Thyroid gland (tissue), 7 donors: ENCODE measurements around the gene PERP.

DNA sequence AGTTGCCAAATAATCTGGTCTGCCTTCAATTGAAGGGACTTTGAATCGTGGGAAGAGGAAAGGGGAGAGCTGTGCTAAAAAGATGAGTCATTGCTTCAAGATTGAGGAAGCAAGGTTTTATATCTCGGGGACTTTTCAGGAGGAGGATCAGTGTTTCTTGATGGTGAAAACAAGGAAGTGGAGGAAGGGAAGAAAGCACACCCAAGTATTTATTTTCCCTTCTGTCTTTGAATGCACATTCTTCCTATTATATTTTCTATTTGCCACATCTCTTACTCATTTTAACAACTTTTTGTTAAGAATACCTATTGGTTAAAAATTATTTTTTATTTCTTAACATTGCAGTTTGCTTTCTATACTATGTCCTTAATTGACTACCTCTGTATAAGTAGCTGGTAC, 14.9 kb upstream of the IFNGR1 start:
- PRO-cap, 2 experiments: no peak in any of the 2 experiments
- RAMPAGE, long total RNA, 5 experiments: no peak in any of the 5 experiments

DNA sequence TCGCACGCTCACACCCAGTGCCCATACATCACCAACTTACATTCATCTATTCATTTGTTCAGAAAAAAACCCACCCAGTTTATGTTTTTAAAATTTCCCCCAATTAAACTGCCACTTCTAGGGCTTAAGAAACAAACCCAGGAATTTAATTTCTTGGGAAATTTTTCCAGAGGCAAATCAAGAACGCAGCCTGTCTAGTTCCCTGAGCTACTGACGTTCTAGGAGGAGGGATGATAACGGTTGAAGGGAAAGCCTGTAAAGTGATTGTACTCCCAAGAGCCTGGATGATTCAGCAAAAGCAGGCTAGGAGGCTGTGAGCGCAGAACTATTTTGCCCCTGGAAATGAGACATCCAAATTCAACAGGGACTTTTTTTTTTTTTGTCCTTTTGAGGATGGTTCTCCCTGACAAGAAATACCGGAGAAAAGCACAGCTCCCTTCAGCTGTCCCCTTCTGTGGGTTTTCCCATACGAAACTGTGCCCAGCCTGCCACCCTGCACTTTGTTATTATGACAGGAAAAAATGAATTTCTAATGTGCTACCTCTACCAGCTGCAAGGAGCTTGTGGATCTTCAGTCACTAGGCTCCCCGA, 77.4 kb downstream of the OLIG3 start:
- PRO-cap, 2 experiments: peak in 1 of 2 experiments; most common plus-strand start position 284 of the sequence (in 1); most common minus-strand start position 215 of the sequence (in 1)
- RAMPAGE, long total RNA, 5 experiments: no peak in any of the 5 experiments

- PRO-cap, 2 experiments: no peak in any of the 2 experiments
- RAMPAGE, long total RNA, 5 experiments: no peak in any of the 5 experiments
These were observed 153.9 kb upstream of the OLIG3 start for GRCh38 chr6:137648098-137648404.

DNA sequence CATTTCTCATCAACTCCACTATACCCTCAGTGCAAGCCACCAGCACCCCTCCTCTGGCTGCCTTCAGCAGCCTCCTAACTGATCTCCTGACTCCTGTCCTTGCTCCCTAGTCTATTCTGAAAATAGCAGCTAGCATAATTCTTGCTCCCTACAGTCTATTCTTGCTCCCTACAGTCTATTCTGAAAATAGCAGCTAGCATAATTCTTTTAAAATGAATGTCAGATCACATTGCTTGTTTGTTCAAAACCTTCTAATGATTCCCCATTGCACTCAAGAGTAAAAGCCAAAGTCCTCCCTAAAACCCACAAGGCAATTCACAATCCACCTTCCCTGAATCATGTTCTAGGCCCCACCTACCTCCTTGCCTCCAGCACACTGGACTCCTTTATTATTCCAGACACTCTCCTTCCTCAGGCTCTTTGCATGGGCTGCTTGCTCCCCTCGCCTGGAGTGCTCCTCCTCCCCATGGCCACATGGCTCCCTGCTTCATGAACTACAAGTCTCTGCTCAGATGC, 164.2 kb upstream of the TNFAIP3 start:
- PRO-cap, 2 experiments: no peak in any of the 2 experiments
- RAMPAGE, long total RNA, 5 experiments: no peak in any of the 5 experiments

DNA sequence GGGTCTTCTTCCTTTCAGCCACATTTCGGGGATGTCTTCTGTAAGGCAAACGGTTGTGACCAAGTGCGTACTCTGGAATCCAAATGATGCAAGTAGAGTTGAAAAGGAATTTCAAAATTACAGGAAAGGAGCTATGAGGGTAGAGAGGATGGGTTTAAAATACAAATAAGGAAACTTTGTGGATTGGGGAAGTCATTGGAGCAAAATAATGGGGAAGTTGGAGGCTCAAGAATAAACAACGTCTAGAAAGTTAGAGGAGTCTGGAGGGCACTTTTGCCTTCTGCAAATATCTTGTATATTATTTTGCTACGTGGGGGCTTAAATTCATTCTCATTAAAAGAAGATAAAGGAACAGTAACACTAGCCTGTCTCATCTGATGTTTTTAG, 55.2 kb upstream of the TNFAIP3 start:
- PRO-cap, 2 experiments: peak in 1 of 2 experiments; most common minus-strand start position 85 of the sequence (in 1)
- RAMPAGE, long total RNA, 5 experiments: no peak in any of the 5 experiments

DNA sequence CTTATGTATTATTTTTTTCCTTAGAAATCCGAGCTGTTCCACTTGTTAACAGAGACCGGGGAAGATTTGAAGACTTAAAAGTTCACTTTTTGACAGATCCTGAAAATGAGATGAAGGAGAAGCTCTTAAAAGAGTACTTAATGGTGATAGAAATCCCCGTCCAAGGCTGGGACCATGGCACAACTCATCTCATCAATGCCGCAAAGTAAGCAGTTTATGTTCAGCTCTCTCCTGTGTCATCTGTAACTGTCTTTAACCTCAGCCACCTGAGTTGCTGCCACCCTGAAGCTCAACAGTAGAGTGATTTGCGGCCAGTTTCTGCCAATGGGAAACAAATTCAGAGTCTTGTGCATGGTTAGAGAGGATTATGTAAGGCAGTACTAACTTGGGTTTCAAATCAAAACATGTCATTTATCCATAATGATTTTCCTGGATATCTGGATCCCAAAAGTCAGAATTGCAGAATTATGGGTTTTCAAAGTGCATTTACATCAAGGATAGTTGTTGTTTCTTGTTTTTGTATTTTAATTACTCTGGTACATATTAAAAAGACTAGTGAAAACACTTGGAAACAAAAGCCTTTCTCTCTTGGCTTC, 10.1 kb downstream of the TNFAIP3 start:
- PRO-cap, 2 experiments: no peak in any of the 2 experiments
- RAMPAGE, long total RNA, 5 experiments: no peak in any of the 5 experiments

DNA sequence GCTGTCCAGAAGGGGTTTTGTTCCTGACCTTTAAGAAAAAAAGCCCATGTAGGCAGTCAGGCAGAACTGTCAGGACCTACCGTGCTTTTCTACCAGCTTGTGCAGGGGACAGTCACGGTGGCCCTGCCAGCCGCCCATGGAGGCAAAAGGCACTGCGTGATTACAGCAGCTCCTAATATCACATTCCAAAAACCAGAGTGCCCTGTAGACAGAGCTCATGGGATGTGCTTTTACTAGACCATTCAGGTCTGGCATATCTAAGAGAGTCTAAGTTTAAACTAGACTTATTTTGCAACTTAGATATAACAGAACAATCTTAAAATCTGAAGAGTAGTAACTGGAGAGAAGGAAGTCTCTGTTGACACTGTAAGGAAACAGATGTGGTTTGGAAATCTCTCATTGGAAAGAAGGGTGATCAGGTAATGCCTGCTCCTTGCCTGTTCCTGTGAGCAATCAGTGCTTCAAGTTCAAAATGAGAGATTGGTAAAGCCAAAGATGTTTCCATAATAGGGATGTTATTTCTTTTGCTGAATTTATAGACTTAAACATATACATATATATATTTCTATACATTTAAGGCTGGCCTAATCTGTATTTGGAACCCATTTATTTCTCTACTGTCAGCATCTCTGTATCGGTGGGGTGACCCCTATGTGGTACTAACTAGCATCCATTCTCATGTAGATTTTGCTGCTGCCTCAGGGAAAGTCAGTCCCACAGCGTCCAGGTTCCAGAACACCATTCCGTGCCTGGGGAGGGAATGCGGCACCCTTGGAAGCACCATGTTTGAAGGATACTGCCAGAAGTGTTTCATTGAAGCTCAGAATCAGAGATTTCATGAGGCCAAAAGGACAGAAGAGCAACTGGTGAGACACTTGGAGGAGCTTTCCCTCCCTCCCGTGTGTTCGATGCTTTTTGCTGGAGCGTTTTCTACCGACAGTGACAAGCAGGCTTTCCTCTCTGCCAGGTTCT, 12.6 kb downstream of the TNFAIP3 start:
- PRO-cap, 2 experiments: no peak in any of the 2 experiments
- RAMPAGE, long total RNA, 5 experiments: no peak in any of the 5 experiments

DNA sequence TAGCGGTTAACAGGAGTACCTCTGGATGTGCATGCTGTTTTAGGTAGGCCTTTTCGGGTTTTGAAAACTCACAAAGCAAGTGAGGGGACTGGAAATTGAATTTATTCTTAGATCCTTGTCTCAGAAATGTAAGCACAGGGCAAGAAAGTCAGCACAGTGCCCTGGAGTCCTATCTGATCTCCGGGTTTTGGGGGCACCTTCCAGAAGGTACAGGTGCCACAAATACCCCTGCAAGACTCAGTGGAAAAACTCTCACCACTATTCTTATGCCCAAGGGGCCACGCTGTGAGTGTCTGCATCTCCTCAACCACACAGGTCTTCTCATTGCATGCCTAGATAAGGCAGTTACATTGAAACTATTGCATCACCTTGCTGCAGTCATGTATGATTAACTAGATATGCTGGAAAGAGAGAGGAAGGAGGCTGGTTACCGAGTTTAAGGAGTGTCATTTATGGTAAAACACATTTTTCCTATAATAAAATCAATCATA, 37.3 kb downstream of the TNFAIP3 start:
- PRO-cap, 2 experiments: no peak in any of the 2 experiments
- RAMPAGE, long total RNA, 5 experiments: no peak in any of the 5 experiments

DNA sequence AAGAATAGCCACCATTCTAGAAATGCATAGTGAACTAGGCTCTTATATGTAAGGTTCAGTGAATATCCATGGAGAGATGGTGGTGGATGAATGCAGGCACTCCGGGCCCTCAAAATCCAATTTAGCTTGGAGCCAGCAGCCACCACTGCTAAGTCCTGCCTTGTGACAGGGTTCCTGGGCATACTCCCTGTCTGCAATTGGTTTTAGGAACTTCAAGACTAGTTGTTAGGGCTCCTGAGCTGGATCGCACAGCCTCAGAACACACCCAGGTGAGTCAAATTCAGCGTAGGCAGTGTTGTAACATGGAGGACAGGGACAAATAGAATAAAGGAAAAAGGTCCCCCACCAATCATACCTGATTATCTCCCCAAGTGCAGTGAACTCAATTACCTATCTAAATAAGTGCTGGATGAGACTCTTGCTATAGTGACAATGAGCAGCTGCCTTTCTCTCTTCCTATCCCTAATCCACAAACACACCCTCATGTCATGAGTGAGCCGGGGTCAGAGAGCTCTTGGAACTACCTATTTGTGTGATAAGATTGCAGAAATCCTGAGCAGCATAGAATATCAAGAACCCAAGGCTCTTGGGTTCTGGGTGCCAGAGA, 74.6 kb downstream of the PERP start:
- PRO-cap, 2 experiments: no peak in any of the 2 experiments
- RAMPAGE, long total RNA, 5 experiments: no peak in any of the 5 experiments

- PRO-cap, 2 experiments: peak in 1 of 2 experiments; most common minus-strand start chr6:138035458 (in 1)
- RAMPAGE, long total RNA, 5 experiments: no peak in any of the 5 experiments
These were observed 72.0 kb downstream of the PERP start for GRCh38 chr6:138035214-138035602.

- PRO-cap, 2 experiments: peak in 2 of 2 experiments; most common plus-strand start chr6:138107591 (in 2); most common minus-strand start chr6:138107419 (in 2)
- RAMPAGE, long total RNA, 5 experiments: start-site peak on the minus strand in 1 of 5 experiments, at chr6:138107416-138107455 at its widest, 155 reads per replicate
These were observed at the start of gene PERP for GRCh38 chr6:138106792-138107723. Gene PERP (minus strand): TSS chr6:138107419.

- PRO-cap, 2 experiments: no peak in any of the 2 experiments
- RAMPAGE, long total RNA, 5 experiments: no peak in any of the 5 experiments
These were observed 579 bp upstream of the PERP start for GRCh38 chr6:138107724-138108271.

DNA sequence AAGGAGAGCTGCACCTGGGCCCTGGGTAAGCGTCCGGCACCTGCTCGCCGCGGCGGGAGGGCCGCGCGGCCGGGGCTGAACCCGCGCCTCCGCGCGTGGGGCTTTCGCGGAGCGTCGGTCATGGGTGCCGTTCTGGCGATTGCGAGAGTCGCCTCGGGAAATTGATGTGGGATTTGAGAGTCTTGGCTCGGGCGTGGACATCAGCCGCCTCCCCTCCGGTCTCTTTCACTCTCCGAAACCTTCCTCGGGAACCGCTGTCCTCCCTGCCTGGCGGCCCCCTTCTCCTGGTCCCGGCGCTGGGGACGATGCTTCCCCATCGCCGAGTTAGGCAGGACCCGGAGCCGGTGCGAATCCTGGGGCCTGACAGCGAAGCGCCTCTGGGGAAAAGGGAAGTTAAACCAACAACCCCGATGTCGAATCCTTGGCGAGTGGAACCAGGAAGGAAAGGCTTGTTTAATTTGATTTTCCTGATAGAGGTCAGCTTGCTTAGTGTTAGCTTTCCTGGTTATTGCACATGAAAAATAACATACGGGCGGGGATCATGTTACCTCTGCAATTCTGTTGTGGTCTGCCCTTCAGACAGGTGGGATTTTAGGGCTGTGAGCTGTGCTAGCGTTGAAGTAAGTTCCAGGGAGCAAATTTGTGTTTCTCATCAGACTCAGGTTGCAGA, 543 bp downstream of the ARFGEF3 start:
- PRO-cap, 2 experiments: no peak in any of the 2 experiments
- RAMPAGE, long total RNA, 5 experiments: no peak in any of the 5 experiments

DNA sequence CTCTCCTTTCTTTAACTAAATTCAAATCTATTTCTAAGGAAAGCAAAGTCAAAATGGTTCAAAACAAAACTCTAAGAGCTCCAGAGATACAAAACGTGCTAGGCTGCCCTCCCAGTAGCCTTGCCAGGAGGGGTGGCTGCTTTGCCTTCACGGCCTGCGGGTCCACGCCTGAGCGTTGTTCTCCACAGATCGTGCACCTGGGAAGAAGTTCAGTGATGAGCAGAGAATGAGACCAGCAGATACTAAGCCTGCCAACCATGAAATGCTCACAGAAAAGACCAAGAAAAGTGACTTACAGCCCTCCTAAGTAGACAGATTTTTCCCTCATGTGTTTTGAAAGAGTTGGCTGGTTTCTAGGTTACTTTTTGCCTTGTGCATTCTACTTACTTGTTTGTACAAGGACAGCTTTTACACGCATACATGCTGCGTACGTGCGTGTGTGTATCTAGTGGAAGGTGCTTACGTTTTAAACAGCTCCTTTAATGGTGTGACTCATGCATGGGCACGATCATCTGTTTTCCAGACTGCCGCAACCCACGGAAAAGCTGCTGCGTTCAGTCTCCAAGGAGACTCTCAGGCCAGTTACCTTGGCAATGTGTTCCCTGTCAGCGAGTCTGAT, 32.4 kb upstream of the PBOV1 start:
- PRO-cap, 2 experiments: no peak in any of the 2 experiments
- RAMPAGE, long total RNA, 5 experiments: no peak in any of the 5 experiments

DNA sequence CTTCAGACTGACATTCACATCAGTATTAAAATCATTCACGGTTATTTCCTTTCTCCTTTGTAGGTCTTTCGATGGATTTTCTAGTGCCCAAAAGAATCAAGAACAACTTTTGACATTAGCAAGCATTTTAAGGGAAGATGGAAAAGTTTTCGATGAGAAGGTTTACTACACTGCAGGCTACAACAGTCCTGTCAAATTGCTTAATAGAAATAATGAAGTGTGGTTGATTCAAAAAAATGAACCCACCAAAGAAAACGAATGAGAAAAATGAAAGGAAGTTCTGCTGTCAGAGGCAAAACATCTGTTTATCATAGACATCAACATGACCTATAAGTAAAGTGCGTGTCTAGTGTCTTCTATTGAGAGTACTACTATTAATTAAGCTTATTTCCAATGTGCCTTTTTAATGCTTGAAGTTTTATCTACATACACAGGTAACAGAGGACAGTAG, 8.8 kb downstream of the HEBP2 start:
- PRO-cap, 2 experiments: no peak in any of the 2 experiments
- RAMPAGE, long total RNA, 5 experiments: no peak in any of the 5 experiments

- PRO-cap, 2 experiments: no peak in any of the 2 experiments
- RAMPAGE, long total RNA, 5 experiments: no peak in any of the 5 experiments
These were observed 35.5 kb downstream of the HEBP2 start for GRCh38 chr6:138439361-138440069.

DNA sequence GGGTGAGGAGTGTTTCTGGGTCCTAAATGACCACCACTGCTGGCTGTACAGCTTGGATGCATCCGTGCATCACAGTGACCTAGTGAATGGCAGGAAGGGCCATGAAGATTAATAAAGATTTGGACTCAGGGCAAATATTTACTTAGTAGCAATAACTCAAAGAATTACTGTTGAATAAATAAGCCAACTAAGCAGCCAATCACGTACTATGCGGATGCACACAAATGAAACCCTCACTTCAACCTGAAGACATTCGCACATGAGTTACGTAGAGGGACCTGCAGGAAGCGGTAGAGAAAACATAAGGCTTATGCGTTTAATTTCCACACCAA, 30.3 kb downstream of the NHSL1 start:
- PRO-cap, 2 experiments: no peak in any of the 2 experiments
- RAMPAGE, long total RNA, 5 experiments: no peak in any of the 5 experiments

- PRO-cap, 2 experiments: peak in 1 of 2 experiments; most common plus-strand start chr6:138555902 (in 1); most common minus-strand start chr6:138555674 (in 1)
- RAMPAGE, long total RNA, 5 experiments: no peak in any of the 5 experiments
These were observed 56.4 kb upstream of the NHSL1 start for GRCh38 chr6:138555514-138556180.

- PRO-cap, 2 experiments: no peak in any of the 2 experiments
- RAMPAGE, long total RNA, 5 experiments: no peak in any of the 5 experiments
These were observed 61.0 kb upstream of the NHSL1 start for GRCh38 chr6:138560075-138560930.

GRCh38 chr6:138569861-138570536, 70.7 kb upstream of the NHSL1 start:
- PRO-cap, 2 experiments: no peak in any of the 2 experiments
- RAMPAGE, long total RNA, 5 experiments: no peak in any of the 5 experiments